NT2/D1 (cell line): ENCODE results near the gene MCTP2.

DNA sequence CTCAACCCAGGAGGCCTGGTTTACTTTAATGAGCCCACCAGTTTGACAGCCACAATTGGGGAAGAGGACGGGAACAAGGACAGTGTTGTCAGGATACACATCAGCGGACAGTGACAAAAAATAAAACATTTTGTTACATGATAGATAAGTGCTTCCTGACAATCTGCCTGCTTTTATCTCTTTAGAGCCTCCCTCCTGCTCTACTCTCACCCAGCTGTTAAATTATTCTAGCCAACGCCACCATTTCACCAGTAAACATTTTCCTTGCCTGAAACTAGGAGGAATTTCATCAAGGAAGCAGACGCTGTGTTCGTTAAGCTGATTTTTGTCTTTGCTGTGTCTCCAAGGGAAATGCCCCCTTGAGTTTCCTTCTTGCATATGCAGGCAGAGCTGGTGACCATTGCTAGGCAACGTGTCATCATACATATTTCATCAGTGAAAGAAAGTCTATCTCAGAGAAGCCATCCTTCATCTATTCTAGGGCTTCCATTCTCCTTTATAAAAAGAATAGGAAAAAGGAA, 87.1 kb upstream of the ST8SIA2 start:
- RRBS, 2 experiments: no CpG with 5 or more reads among the region's 6 CpGs

- RRBS, 2 experiments: no CpG with 5 or more reads among the region's 23 CpGs
Measured at GRCh38 chr15:92818435-92819705, 81.3 kb upstream of the CHD2 start.

DNA sequence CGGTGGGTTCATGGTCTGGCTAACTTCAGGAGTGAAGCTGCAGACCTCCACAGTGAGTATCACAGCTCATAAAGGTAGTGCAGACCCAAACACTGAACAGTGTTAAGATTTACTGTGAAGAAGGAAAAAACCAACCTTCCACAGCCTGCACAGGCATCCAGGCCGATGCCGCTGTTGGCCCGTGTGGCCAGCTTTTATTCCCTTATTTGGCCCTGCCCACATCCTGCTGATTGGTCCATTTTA, 50.0 kb upstream of the CHD2 start:
- RRBS, 2 experiments: no CpG with 5 or more reads among the region's 4 CpGs

- RRBS, 2 experiments: no CpG with 5 or more reads among the region's 10 CpGs
Measured at GRCh38 chr15:92869889-92870600, 30.1 kb upstream of the CHD2 start.

DNA sequence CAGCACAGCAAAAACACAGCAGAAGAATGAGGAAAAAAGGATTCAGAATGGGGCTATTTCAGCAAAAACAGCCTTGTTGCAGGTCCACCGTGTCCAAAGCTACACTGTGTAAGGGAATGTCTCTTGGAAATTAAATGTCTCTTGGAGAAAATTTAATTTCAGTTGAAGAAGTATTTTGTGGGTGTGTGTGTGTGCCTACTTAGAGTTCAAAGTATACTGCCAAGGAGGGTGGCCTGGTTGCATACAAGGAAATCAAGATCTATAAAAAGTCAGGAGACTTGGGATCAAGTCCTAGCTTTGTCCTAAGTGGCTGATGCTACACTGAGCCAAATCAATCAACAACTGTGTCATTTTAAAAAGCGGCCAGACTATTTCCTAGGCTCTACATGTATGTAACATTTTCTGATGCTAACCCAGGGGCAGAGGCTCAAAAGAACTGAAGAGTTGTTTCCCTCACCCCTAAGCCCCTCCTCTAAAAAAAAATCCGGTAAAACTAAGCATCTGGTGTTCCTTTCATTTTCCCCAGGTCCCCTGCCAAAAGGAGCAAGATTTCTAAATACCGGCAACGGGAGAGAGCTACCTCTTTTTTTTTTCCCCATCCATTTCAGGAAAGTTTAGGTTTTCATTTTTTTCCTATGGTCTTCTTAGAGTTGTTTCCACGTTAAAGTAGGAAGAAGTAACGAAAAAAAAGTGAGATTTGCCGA, 18.9 kb upstream of the CHD2 start:
- RRBS, 2 experiments: 85 to 91% methylated on average over 1 of the region's 8 CpGs

GRCh38 chr15:92884204-92884719, 15.9 kb upstream of the CHD2 start:
- RRBS, 2 experiments: no CpG with 5 or more reads among the region's 9 CpGs

DNA sequence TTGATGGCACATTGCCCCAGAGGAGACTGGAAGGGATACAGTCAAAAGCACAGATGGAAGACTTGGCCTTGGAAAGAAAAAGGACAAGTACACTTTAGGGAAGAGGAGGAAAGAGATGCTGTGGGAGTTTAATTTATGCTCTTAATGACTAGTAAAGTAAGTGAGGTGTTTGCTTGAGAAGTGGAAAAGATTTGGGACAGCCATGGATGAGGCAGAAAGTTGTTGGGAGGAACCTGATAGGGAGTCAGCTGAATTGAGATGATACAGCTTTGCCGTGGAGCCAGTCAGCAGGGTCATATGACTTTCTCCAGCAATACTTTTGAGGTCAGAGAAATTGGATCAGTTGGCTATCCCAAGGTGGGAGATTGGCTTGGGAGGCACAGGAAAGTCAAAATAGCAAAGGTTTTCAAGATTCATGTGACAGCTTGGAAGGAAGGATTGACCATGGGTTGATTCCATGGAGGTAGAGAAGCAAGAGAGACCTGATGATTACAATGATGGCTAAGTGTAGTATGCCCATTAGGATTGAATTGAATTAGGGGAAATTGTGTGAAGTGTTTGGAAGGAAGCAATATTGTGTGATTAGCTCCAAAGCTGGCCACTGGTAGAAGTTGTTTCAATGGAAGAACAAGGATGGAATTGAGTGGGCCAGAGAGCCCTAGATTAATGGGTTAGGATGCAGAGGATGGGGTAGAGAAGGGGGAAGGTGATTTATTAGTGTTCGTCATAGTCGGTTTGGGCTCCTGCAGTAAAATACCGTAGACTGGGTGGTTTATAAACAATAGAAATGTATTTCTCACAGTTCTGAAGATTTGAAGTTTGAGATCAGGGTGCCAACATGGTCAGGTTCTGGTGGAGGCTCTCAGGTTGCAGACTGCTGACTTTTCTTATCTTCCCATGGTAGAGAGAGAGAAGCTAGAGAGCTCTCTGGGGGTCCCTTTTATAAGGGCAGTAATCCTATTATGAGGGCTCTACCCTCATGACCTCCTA, 82.3 kb downstream of the CHD2 start:
- RRBS, 2 experiments: no CpG with 5 or more reads among the region's 4 CpGs

- RRBS, 2 experiments: no CpG with 5 or more reads among the region's 10 CpGs
Measured at GRCh38 chr15:93019619-93020112, 69.3 kb downstream of the RGMA start.

DNA sequence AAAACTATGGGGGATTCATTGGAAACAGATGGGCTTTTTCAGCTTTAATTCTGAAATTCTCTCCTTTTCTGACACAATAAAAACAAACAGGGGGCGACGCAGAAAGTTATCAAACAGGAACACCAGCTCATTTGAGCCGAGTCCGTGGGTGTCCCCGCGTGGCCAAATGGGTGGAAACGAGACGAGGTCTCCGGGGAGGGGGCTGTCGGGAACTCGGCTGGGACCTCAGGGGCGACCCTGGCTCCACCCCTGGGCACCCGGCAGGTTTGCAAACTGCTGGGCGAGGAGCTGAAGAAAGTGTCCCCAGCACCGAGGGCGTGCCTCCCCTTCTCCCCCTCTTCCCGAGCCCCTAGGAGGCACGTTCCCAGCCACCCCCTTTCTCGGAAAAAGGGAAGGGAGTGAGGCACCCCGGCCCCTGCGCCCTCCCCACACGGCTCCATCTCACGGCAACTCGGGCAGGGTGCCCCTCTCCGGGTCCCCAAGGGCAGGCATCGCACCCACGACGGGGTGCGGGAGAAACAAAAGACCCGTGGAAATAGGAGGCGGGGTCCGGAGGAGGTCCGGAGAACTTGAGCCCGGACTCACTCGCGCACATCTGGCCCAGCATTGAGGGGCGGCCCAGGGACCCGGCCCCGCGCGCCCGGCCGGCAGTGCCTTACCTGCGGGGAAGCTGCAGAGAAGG, 16.6 kb downstream of the RGMA start:
- RRBS, 2 experiments: 1 to 2% methylated on average over 22 of the region's 44 CpGs

DNA sequence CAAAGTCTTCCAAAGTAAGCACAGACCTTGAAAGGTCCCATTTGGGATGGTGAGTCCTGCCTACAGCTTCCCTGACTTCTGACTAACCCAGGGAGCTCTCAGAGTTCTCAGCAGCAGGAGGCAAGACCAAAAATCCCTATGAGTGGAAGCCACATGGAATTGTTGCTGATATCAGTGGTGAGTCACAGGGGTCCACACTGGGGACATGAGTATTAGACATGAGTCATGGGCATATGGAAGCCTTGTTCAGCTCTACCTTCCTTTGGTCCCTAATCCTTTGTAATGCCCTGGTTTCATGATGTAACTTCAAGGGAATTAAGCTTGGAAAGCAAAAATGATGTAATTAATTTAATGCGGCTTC, 176.0 kb upstream of the RGMA start:
- RRBS, 2 experiments: no CpG with 5 or more reads among the region's 1 CpG

GRCh38 chr15:94075083-94075770, 156.1 kb upstream of the MCTP2 start:
- RRBS, 2 experiments: no CpG with 5 or more reads among the region's 10 CpGs

DNA sequence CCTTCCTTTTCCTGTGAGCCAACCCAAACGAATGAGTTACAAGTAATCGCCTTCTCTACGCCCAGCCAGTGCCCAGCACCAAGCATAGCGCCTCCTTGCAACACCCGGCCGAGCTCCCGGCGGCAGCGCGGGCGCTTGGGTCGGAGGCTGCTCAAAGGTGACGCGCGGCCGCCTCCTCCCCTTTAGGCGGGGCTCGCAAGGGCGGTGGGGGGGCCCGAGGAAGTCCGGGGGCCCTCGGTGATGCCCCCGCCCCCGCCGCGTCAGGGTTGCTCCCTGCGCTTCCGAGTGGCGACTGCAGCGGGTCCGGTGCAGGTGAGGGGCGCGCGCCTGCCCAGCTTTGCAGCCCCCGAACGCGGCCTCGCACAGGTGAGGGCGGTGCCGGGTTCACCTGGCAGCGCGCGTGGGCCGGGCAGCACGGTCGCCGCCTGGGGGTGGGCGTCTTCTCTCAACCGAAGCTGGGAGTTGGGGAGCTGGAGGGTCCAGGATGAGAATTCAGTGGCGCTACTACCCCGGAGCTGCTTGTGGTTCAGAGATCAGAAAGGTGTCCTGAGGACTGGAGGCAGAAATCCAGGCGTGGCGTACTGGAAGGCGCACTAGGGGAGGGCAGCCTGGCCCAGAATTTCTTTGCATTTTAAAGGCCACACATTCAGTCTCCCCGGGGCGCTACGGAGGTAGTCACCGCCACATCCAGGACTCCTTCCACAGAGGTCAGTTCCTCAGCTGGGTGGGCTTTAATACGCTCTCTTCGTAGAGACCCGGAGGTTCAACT, at the start of gene MCTP2:
MCTP2 (plus strand) TSS at position 263 of the 769 bp plus-strand sequence.
- RRBS, 2 experiments: under 1% methylated on average over 34 to 43 of the region's 61 CpGs

DNA sequence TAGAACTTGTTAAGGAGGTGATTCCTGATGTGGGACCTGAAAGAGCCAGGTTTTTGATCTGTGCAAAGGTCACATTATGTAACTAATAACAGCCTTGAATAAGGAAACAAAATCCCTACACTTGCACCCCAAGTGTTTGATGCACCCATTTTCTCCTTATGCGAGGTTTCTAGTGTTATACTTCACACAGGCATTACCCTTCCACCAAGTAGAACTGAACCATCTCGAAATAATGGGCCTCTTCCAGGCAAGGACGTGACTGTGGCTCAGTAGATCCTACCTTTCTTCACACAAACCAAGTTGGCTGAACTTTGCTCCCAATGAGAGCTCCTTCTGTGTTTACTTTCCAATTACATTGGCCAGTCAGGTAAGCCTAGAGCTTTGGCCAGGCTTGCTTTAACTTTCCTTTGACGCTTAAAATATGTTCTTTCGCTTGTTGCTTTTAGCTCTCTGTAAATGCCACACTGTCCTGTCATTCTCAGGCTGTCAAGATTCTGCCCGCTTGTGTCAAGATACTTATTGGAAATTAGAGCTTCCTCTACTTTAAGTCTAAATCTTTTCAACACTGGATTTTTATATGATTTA, 16.9 kb downstream of the MCTP2 start:
- RRBS, 2 experiments: no CpG with 5 or more reads among the region's 6 CpGs

GRCh38 chr15:94674178-94674657, 442.9 kb downstream of the MCTP2 start:
- RRBS, 2 experiments: 89 to 97% methylated on average over 3 of the region's 12 CpGs

- RRBS, 2 experiments: no CpG with 5 or more reads among the region's 4 CpGs
Measured at GRCh38 chr15:94968074-94968404, 736.7 kb downstream of the MCTP2 start.

DNA sequence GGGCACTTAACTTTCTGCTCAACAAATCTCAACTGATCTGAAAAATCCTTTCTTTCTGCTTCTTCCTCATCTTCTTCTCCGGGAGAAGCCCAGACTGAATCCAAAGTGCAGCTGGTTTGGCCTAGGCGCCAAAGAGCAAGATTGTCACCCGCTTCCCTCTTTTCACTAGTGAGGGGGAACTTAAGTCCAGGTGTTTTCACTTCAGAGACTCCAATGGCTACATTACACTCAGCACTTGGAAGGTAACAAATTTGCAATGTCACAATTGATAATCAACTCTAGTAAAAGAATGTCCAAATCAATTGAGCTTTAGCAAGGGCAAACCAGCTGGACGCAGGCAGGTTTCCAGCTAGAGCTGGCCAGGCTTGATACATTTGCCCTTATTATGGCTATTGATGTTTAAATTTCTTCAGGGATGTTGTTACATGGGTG, 844.2 kb downstream of the MCTP2 start:
- RRBS, 2 experiments: no CpG with 5 or more reads among the region's 4 CpGs

GRCh38 chr15:95277331-95277823, 1046.0 kb downstream of the MCTP2 start:
- RRBS, 2 experiments: no CpG with 5 or more reads among the region's 4 CpGs

DNA sequence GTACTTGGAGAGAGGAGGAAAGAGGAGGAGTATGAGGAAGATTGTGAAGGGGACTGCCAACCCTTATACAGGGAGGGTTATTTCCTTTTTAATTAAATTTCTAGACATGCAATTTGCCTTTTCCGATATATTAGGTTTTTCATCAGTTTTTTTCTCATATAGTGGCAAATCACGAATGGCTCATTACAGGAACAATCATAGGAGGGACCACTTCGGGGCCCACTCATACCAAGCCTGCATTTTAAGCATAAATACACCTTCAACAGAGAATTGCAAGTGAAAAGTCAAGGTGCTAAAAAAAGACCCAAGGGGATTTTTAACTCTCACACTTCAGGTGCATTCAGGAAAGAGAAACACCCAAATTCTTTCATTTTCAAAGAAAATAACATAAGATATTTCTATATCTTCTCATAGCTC, 979.7 kb upstream of the NR2F2 start:
- RRBS, 2 experiments: no CpG with 5 or more reads among the region's 3 CpGs

DNA sequence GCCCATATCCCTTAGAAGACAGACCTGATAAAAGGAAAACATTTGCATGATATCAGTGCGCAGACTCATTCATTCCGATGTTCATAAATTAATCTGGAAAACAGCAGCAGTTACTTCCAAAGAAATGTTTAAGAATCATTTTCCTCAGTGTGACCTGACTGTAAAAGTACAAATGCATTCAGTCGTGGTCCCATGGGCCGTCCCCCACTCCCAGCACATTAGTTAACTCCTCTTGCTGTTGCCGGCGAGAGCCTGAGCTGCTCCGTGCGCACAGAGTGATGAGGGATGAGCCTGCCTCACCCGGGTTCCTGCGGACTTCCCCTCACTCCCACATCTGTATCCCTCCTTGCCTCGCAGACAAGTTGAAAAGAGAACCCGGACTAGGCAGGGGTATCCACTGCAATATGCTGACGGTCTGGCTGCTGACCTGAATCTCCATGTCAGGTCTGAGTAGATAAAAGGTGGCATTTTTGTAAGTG, 861.7 kb upstream of the NR2F2 start:
- RRBS, 2 experiments: 95 to 97% methylated on average over 8 of the region's 13 CpGs

DNA sequence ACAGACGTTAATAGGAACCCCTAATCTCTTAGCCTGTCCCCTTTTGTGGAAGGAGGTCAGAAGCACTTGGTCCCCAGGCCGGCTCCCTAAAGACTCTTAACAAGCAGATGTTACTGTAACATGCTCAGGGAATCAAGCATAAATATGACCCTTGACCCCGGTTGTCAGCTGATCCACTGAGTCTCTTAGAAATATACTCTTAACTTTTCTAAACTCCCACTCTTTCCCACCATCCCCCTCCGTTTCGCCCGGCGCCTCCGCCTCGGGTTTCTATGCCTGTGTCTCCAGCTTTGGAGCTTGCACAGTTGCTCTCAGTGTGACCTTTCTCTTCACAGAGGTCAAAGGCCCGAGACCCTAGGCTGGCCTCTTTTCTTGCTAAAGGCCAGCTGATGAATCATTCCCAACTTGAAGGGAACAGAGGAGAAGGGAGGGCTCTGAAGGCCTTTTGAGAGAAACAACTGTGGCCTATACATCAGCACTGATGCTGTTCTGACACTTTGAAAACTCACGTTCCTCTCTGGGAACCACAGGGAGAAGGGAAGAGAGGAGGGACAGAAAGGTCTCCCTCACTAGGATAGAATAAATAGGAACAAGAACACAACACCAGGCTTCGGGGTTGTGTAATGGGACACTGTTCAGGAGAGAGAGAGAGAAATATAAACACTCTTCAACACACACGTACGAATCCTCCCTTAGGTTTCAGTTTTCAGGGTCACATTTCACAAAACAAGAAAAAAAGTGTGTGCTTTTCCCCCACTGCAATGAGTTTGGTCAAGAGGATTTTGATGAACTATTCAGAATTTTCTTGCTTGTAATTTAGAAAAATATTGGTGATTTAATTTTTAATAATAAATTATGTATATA, 484.5 kb upstream of the NR2F2 start:
- RRBS, 2 experiments: 88 to 92% methylated on average over 5 of the region's 14 CpGs